GM19240 (cell line): Measurements from ENCODE around the gene DCUN1D1.

- RRBS: no CpG with 5 or more reads among the region's 5 CpGs
These were observed 109.9 kb upstream of the ATP11B start for GRCh38 chr3:182683487-182683817.

DNA sequence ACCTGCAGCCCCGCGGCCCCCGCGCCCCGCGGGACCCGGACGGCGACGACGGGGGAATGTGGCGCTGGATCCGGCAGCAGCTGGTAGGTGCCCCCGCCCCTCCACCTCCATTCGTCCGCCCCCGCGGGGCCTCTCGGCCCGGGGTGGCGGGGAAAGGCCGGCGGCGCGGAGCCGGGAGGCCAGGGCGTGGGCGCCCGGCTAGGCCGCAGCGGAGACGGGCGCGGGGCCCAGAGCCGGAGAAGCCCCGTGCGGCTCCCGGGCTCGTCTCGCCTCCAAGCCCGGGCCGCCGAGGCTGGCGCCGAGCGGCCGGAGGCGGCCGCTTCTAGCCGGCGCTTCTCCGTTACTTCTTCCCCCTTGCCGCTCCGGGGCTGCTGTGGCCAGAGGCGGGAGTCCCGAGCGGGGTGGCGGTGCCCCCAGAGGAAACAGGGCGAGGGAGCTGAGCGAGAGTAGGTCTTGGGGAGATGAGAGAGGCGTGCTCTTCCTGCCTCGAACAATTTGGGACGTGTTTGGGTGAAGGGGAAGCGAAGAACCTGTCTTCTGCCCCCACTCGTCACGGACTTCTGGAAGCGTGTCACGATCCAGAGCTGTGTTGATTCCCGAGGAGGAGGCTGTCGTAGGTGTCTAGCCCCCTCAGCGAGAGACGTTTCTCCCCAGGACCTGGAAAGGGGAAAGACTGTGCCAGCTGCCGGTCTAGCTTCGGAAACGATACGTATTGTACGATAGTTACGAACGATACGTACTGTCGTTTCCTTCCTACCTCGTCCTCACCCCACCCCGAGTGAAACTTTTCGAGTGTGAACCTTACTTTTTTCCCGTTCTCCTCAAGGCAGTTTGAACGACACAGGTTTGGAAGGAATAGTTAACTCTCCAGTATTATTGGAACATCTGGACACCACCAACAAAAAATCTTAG, 656 bp downstream of the ATP11B start:
- RRBS: 11% methylated on average over 18 of the region's 86 CpGs

GRCh38 chr3:182873790-182874174, 80.5 kb downstream of the ATP11B start:
- RRBS: no CpG with 5 or more reads among the region's 3 CpGs

DNA sequence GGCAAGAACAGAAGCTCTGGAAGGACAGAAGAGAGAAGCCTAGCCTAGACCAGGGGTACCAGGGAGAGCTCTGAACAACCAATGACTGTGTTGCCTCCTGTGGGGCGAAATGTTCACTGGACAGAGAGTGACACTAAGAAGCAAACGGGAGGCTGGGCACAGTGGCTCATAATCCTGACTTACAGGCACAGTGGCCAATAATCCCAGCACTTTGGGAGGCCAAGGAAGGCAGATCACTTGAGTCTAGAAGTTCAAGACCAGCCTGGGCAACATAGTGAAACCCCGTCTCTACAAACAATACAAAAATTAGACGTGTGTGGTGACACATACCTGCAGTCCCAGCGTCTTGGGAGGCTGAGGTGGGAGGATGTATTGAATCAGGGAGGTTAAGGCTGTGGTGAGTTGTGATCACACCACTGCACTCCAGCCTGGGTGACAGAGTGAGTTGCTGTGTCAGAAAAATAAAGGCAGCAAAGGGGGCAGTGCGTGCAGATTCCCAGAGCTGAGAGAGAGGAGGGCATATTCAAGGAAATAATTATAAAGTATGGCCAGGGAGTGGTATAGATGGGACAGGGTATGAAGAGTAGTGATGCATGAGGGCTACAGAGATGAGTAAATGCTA, 84.0 kb downstream of the ATP11B start:
- RRBS: no CpG with 5 or more reads among the region's 6 CpGs

GRCh38 chr3:182894610-182895611, 85.4 kb downstream of the DCUN1D1 start:
- RRBS: no CpG with 5 or more reads among the region's 8 CpGs

DNA sequence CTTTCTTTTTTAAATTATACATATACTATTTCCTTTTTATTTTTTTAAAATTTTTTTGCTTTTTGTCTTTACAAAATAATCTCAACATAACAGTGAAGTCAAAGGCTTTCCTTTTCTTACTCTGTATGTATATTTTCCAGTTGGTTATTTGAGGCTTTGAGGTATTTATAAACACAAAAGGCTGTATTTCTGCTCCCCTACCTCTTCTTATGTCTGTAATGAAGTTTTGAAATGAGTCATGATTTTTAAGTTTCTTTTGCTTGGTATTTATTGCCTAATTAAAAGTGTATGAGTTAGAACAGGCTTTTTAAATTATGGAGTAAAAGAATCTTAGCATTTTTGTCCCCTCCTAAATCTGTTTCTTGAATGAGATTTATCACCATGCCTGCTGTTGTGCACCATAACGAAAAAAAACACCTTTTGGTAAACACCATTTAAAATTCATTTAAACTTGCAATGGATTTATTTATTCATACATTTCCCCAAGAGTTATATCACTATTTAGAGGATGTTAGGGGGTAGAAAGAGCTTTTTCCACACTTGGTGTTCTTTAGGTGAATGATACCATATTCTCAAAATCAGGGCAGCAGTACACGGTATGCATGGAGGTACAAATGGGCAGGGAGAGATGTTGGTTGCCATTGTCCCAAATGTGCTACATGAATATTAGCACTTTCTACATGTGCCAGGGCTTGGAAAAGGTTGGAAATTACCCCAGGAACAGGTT, 65.9 kb downstream of the DCUN1D1 start:
- RRBS: no CpG with 5 or more reads among the region's 2 CpGs

DNA sequence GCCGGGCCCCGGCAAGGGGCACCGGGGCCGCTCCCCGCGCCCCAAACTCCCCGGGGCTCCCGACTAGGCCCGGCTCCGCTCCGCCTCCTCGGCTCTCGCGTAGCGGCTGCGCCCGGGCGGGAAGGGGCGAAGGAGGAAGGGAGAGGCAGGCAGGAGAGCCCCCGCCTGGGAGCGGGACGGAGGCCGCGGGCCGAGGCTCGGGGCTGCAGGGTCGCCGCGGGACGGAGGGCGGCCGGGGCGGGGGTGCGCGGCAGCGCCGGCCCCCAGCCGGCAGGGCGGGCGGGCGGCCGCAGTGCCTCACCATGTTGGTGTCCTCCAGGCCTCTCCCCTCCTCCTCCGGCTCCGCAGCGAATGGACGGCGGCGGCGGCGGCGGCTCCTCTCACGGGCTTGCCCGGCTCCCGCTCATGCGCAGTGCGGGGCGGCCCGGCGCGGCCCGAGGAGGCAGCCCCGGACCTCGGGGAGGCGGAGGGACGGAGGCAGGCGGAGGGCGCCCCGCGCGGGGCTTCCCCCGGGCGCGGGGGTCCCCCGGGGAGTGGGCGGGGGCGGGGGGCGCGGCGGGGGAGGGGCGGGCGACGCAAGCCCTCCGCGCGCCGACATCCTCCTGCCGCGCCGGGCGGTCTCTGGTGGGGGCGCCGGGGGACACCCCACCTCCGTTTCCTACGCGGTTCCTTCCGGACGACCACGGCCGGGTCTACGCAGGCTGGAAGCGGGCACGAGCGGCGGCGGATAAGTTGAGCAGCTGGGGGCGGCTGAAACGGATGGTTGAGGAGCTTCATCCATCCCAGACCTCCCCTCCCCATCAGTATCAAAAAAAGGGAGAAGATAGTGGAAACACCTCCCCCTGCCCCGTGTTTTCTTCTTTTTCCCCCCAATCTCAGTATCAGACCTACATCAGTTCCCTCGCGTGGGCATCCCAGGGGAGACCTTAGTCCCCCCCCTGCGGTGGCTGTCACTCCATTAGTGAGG, at the start of gene DCUN1D1:
TSS of gene DCUN1D1 (minus strand) at position 353 of the 967 bp plus-strand sequence.
- RRBS: 3% methylated on average over 46 of the region's 111 CpGs

- RRBS: no CpG with 5 or more reads among the region's 10 CpGs
These were observed 41.6 kb upstream of the B3GNT5 start for GRCh38 chr3:183211471-183211848.

- RRBS: no CpG with 5 or more reads among the region's 3 CpGs
These were observed 35.9 kb downstream of the MCF2L2 start for GRCh38 chr3:183392452-183392902.

- RRBS: no CpG with 5 or more reads among the region's 4 CpGs
These were observed 60.7 kb upstream of the MCF2L2 start for GRCh38 chr3:183489140-183489502.

DNA sequence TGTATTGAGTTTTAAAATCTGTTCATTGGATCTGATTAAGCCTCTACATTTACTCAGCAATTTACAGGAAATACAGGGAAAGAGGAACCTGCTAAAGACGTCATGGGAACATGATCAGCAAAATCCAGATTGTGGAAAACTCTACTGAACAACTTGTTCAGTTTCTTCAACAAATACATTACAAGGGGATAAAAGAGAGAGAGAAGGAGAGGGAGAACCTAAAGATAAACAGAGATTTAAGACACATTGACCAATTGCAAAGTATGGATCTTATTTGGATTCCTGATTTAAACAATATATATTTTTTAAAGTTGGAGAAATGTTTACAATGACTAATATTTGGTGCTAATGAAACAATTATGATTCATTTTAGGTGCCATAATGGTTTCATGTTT, 46.6 kb downstream of the KLHL6 start:
- RRBS: no CpG with 5 or more reads among the region's 1 CpG

DNA sequence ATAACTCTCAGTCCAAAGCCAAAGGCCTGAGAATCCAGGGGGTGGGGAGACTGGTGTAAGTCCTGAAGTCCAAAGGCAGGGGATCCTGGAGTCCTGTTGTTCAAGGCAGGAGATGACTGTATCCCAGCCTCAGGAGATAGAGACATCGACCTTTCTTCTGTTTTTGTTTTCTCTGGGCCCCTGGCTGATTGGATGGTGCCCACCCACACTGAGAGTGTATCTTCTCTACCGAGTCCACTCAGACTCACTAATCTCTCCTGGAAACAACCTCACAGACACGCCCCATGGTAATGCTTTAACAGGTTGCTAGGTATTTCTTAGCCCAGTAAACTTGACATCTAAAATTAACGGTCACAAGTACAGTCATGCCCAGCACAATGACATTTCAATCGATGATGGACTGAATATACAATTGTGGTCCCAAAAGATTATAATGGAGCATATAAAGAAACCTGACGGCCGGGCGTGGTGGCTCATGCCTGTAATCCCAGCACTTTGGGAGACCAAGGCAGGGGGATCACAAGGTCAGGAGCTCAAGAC, 1.5 kb upstream of the KLHL6 start:
- RRBS: no CpG with 5 or more reads among the region's 8 CpGs

DNA sequence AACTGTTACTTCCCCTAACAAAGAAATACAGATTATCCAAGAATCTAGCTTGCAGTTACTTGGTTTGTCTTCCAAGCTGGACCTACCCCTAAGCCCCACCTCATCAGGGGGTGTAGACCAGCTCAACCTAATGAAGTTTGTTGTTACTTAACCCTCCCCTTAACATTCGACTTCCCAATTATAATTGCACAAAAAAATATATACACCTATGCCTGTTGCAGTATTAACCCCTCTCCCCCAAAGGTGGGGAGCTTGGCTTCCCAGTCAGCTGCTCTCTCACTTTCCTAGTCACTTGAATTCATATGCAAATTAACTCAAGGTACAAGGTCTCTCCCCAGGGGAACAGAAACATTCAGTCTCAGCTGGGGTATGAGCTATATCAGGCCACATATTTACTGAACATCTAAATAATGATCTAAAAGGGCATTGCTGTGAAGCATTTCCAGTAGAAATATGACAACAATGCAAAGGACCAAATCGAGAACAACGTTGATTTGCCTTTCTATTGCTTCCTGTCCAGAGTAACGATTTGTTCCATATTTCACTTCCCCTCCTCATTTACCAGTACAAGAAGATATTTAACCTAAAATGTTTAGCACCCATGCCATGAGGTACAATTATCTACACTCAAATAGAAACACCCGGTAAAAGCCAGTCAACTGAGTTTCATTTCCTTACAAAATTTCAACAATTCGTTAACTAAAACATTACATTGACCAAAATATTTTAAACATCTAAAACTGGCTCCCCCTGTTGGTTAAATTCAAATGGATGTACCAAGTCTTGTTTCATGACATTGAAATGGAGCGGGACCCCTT, 36.4 kb upstream of the KLHL6 start:
- RRBS: no CpG with 5 or more reads among the region's 7 CpGs

DNA sequence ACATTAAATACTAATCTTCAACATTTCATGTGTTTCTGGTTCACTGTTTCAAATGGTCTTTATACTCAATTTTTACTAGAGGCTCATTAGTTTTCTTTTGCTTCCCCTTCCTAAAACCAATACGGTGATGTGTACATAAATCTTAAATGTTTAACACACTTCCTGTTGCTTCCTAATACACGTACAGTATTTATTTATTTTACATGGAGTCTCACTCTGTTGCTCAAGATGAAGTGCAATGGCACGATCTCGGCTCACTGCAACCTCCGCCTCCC, 1.7 kb downstream of the PARL start:
- RRBS: no CpG with 5 or more reads among the region's 5 CpGs

DNA sequence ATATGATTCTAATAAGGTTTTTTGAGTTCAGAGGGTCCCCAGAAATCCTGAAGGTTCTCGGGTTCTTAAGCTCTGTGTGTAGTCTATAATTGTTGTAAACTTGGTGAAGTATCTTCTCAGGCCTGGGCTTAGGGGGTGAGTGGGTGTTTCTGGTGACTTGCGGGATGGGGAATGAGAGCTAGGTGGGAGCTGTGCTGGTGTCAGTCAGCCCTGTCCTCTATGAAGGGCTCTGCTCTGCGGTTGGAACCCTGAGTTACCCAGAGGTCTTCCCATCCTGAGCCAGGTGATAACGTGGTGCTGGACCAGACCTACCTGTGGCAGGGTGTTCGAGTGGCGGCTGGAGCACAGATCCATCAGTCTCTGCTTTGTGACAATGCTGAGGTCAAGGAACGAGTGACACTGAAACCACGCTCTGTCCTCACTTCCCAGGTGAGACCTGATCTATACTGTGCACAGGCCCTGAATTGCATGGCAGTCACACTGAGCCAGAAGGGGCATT, 6.5 kb downstream of the EIF2B5 start:
- RRBS: no CpG with 5 or more reads among the region's 8 CpGs

DNA sequence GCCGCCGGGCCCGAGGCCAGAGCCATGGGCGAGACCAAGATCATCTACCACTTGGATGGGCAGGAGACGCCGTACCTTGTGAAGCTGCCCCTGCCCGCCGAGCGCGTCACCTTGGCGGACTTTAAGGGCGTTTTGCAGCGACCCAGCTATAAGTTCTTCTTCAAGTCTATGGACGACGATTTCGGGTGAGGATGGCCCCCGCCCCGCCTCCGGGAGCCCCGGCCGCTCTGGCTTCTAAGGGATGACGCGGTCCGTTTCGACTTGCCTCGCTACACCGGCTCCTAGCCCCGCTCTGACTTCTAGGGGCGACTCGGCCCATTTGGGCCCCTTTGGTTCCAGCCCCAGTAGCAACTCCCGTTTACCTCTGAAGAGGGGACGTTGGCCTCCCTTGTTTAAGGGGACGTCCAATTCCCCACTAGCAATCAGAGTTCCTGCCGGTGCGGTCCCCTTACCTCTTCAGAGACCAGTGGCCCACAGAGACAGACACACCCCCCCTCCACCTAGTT, 488 bp downstream of the DVL3 start:
- RRBS: 4% methylated on average over 8 of the region's 35 CpGs

- RRBS: no CpG with 5 or more reads among the region's 10 CpGs
These were observed 2.7 kb downstream of the AP2M1 start for GRCh38 chr3:184177122-184177915.